HT1080 (cell line): ENCODE measurements around a stretch of chr10.

GRCh38 chr10:11214345-11215096, 196.8 kb downstream of the CELF2 start:
RAMPAGE:
- cytosol, long total RNA = no peak
- long total RNA = no peak
- nucleus, long total RNA = no peak

DNA sequence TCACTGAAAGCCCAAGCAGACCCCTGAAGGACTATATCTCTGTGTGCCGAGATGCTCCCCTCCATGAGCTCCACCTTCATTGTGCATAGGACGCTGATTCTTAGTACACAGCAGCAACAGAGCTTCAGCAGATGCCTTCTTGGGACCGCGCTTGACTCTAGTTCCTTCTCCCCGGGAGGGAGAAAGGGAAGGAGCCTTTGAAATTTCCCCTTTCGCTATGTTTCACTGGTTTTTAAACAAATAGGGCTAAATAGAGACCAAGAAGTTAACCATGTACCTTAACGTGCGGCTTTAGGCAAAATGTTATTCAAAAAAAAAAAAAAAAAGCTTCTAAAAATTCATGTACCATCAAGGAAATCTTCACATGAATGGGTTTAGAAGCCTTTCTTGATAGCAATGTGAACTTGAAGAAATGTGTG, 225.4 kb downstream of the CELF2 start:
RAMPAGE:
- cytosol, long total RNA = no peak
- long total RNA = no peak
- nucleus, long total RNA = no peak

DNA sequence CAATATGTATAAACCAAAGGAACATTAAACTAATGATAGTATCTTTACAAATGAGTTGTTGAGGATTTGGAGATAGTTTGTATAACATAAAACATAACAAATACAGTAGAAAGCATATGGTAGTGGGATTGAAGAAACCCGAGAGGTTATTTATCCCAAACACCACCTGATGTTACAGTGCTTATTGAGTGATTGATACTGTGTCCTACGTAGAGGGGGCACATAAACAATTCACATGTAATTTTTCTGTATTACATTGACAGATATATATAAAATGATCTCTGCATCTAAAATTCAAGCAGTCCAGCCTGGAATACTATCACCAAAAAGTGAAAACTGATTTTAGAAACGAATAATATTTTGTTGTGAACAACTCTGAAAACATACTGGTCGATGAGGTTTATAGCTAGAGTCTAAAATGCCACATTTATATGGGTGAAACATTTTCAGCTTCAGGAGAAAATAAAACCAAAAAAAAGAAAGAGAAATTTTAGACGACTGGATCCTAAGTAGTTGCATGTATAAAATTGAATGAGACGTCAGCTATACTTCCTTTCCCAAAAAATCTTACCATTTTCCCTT, 260.1 kb downstream of the CELF2 start:
RAMPAGE:
- cytosol, long total RNA = no peak
- long total RNA = no peak
- nucleus, long total RNA = no peak

DNA sequence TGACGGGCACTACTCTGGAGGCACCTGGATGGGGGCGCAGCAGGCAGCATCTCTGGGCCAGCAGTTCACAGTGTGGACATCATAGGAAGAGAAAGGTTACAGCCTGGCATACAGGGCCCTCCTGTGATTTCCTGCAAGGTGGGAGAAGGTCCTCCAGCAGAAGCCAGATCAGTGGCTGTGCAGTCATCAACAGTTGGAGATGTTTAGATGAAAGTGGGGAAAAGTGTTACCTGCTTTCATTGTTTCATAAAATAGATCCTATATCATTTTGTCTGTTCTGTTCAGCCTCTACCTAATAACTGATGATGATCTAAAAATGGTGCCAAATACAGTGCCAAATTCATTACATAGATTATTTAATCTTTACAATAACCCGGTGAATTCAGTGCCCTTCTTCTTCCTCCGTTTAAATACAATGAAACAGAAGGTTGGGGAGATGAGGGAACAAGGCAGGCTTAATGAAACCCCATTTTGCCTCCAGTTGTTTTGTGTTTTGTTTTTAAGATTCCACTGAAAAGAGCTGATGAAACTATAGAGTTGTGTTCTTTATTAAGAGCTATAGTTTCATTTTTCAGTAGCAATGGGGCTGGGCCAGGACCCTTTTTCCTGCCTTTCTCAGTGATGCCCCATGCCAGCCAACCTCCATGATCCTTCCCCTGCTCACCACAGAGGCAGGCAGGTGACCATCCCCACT, 289.7 kb downstream of the CELF2 start:
RAMPAGE:
- cytosol, long total RNA = no peak
- long total RNA = no peak
- nucleus, long total RNA = no peak

DNA sequence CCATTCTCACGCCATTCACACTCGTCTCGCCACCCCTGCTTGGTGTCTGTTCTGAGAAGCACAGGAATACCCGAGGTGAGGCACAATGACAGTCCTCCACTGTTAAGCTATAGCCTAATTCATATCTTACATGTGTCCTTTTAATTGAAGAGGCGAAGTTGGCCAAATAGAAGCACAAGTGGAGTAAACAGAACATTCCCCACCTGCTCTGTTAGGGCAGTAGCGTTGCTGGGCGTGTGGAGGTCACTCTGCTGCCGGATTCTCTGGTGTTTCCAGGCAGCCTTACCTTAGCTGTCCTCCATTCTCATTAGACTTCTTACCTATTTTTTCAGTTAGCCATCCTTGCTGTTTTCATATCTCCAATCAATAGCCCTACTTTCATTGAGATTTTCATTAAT, 291.8 kb downstream of the USP6NL start:
RAMPAGE:
- cytosol, long total RNA = no peak
- long total RNA = no peak
- nucleus, long total RNA = no peak

RAMPAGE:
- cytosol, long total RNA = no peak
- long total RNA = no peak
- nucleus, long total RNA = no peak
These were observed 279.1 kb downstream of the USP6NL start for GRCh38 chr10:11332076-11333119.

RAMPAGE:
- cytosol, long total RNA = no peak
- long total RNA = no peak
- nucleus, long total RNA = no peak
These were observed 41.5 kb downstream of the USP6NL start for GRCh38 chr10:11569848-11570440.

RAMPAGE:
- cytosol, long total RNA = no peak
- long total RNA = no peak
- nucleus, long total RNA = no peak
These were observed 37.9 kb downstream of the USP6NL start for GRCh38 chr10:11573370-11574163.

DNA sequence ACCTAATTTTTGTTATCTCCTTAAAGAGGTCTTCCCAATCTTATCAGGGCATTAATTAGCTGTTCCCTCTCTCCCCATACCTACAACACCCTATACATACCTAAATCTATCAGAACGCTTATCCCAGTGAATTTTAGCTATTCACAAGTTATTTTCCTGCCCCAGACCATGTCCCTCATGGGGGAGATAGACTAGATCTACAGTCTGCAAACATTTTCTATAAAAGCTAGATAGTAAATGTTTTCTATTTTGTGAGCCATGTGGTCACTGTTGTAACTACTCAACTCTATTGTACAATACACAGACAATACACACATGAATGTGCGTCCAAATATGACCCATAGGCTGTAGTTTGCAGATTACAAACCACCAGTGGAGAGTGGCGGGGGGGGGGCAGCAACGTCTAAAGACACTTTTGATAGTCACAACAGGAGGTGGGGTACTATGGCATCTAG, 31.8 kb downstream of the USP6NL start:
RAMPAGE:
- cytosol, long total RNA = no peak
- long total RNA = no peak
- nucleus, long total RNA = no peak

DNA sequence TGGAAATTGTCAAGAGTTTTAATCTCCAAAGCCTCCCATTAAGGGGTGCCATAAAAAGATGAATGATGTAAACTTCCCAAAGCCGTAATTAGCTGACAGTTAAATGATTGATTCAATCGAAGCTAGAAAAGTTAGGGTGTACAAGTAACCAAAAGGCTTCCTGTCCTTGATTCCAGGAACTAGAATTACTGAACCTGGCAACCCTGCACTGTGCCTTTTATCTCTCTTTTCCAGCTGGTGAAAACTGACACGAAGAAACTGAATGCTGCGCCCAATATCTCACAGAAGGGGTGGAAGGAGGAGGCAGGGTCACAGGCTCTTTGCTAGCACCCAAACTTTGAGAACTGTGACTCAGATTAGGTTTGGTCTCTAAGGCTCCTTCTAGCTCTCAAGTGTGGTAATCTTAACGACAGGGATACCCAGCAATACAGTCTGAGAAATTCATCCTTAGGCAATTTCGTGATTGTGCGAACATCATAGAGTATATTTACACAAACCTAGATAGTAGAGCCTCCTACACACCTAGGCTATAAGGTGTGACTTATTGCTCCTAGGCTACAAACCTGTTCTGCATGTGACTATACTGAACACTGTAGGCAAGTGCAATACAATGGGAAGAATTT, 1.0 kb upstream of the USP6NL start:
RAMPAGE:
- cytosol, long total RNA = no peak
- long total RNA = no peak
- nucleus, long total RNA = no peak

DNA sequence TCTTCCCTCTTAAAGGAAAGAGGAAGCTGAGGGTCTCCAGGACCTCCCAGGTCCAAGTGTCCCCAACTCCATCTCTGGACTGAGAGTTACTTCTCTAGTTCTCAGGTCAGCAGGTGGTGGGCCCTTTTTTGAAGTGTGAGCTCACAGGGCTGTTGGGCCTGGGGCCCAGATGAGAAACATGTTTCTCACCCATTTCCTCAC, 38.0 kb upstream of the USP6NL start:
RAMPAGE:
- cytosol, long total RNA = no peak
- long total RNA = no peak
- nucleus, long total RNA = no peak

DNA sequence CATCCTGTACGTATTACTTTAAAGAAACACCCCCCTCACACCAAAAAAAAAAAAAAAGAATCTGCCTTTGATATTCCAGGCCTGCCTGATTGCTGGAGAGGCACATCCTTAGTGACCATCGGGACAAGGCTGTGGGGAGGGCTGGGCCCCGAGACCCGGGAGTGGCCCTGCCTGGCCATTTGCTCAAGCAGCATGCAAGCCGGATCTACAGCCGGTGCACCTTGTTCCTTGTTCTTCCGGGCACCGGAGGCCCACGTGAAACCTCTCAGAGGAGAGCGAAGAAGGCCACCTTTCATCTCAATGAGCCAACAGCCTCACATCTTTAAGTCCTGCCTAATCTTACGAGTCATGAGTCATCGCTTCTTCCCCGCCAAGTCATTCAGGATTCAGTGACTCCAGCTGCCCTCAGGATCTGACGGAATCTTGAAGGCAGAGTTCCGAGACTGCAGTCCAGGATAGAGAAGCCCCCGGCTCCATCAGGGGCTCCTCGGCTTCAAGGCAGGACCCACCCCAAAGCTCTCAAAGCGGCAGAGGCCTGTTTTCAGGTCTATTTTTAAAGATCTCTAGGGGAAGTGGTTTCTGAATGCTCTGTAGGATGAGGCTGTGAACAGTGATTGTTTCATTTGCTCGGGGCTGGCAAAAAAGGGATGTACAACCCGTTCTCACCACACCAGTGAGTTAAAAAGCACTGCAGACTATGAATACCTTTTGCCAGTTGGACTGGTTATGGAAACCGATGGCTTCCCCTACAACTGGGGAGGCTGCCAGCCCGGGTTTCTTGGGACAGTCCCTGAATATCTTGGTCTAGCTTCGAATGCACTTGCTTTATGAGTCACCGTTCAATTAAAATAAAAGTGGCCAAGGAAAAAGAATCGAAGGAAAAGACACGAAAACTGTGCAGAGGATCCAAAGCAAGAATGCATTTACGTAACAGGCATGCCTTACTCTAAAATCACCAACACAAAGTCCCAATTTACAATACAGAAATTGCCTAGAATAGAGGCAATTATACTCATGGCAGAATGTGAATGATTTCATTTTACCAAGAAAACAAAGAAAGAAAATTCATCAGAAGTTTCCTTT, 57.2 kb upstream of the ECHDC3 start:
RAMPAGE:
- cytosol, long total RNA = no peak
- long total RNA = no peak
- nucleus, long total RNA = no peak

RAMPAGE:
- cytosol, long total RNA = no peak
- long total RNA = no peak
- nucleus, long total RNA = no peak
These were observed 13.4 kb downstream of the ECHDC3 start for GRCh38 chr10:11755226-11756387.

DNA sequence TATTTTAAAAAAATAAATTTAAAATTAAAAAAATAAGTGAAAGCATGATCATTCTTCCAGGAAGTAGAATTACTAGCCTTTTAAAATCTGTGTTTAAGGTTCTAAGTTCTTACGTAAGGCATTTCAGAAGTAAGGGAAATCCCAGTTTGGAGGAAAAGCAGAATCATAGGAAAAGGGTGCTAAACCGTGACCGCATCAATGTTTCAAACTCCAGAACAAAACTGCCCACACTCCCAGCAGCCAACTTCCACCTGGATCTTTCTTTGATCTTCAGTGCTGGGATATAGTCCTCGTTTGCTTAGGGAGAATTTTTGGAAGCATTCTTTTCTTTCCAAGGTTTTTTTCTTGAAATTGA, 8.8 kb downstream of the PROSER2 start:
RAMPAGE:
- cytosol, long total RNA = no peak
- long total RNA = no peak
- nucleus, long total RNA = no peak

DNA sequence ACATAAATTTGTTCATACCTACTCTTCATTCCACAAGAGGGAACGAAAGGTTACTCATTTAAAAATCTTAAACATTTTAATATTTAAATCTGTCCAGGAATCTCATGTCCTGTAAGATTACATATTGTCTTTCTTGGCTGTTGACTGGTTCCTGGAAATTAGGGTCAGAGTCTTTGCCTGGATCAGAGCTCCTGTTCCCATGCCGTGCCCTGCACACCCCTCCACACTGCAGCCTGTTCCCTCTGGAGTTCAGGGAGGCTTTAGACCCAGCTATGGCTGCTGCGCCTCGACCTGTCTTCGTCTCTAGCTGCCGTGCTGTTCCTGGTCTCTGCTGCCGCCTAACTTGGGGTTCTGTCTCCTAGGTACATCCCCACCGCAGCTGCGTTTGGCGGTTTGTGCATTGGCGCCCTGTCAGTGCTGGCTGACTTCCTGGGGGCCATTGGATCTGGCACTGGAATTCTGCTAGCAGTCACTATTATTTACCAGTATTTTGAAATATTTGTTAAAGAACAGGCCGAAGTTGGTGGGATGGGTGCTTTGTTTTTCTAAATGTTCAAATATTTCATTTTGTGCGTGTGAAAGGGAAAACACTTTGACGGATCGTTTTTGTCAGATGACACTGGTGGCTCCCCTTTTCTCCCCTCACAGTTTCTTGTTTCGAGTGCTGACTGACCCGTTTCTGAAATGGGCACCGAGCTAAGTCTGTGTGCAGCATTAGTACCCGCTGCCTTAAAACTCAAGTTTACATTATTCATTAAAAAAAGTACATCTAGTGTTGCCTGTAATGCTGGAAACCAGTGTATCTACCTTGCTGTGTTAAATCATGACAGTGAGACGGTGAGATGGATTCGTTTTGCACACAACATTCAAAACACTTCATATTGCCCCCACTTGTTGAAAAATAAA, 31.5 kb downstream of the NUDT5 start:
RAMPAGE:
- cytosol, long total RNA = no peak
- long total RNA = no peak
- nucleus, long total RNA = no peak

RAMPAGE:
- cytosol, long total RNA = no peak
- long total RNA = no peak
- nucleus, long total RNA = no peak
These were observed 2.5 kb downstream of the NUDT5 start for GRCh38 chr10:12193046-12193747.

DNA sequence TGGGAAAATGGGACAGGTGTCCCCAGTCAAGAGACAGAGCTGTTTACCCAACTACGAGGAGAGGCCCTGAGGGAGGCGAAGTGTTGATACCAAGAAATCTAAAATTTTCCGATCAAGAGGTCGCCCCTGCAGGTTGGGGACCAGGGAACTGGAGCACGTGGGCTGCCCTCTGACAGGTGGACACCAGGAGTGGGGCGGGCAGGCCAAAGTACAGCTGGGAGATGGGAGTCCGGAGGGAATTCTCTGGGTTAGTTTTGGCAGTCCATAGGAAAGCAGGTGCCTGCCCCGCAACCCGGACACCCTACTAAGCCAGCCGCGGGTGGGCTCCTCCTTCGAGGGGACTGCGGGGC, 1.0 kb upstream of the CAMK1D start:
RAMPAGE:
- cytosol, long total RNA = no peak
- long total RNA = no peak
- nucleus, long total RNA = no peak

GRCh38 chr10:12390353-12391217, 41.2 kb downstream of the CAMK1D start:
RAMPAGE:
- cytosol, long total RNA = no peak
- long total RNA = no peak
- nucleus, long total RNA = no peak

DNA sequence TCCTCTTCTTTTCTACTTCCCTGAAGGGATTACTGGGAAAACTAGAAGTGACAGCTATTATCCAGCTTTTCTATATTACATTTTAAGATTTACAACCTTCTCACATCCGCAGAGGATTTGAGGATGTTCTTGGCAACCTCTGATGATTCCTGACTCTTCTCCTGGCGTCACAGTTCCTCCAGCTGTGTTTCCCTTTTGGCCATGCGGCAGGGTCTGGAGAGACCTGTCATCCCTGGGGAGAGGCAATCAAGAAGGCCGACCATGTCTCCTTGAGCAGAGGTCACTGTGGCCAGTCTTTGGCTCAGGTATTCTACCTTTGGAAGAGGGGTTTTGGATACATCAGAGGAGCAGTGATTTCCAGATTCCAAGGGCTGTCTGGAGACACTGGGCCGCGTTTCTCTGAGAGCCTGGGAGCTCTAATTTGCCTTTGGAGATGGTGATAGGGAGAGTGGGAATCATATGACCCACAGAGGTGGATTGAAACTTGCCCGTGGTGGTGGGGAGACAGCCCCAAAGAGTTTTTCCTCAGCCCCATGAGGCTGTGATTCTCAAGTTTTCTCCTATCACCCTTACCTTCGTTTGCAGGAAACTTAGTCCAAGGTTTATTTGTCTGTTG, 82.5 kb downstream of the CAMK1D start:
RAMPAGE:
- cytosol, long total RNA = no peak
- long total RNA = no peak
- nucleus, long total RNA = no peak

GRCh38 chr10:12531255-12531445, 181.8 kb downstream of the CAMK1D start:
RAMPAGE:
- cytosol, long total RNA = no peak
- long total RNA = no peak
- nucleus, long total RNA = no peak